CMK (cell line): ENCODE measurements around the genes VCAM1 and EEIG2.

DNA sequence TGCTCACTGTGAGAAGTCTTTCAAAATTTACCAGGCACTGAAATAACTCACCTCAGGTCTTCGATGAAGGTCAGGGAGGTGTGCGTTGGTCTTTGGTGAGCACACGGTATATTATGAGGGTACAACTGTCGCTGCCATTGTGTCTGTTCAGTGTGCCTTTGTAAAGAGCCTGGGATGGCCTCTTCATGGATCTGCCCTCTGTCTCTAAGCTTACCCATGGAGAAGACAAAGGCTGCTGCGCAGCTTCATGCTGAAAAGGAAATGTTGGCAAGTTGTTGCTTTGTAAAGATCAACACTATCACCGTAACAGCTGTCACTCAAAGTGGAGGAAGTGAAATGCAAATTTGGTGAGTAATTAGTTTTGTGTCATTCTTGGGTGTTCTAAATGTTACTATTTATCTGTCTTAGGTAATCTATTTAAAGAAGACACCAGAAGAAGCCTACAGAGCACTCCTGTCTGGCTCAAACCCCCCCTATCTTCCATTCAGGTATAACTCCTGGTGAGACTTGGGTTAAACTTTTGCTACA, 71.6 kb downstream of the CDC14A start:
- RRBS, result no CpG with 5 or more reads among the region's 6 CpGs

GRCh38 chr1:100682307-100682662, 37.3 kb upstream of the VCAM1 start:
- RRBS, result no CpG with 5 or more reads among the region's 12 CpGs

GRCh38 chr1:100719259-100719908, at the start of gene VCAM1:
Gene VCAM1, plus strand, starts transcription at chr1:100719742.
- RRBS, result no CpG with 5 or more reads among the region's 8 CpGs

- RRBS, result no CpG with 5 or more reads among the region's 2 CpGs
Measured at GRCh38 chr1:101002562-101003032, 23.0 kb downstream of the DPH5 start.

- RRBS, result no CpG with 5 or more reads among the region's 2 CpGs
Measured at GRCh38 chr1:101388532-101389341, 151.9 kb downstream of the S1PR1 start.

DNA sequence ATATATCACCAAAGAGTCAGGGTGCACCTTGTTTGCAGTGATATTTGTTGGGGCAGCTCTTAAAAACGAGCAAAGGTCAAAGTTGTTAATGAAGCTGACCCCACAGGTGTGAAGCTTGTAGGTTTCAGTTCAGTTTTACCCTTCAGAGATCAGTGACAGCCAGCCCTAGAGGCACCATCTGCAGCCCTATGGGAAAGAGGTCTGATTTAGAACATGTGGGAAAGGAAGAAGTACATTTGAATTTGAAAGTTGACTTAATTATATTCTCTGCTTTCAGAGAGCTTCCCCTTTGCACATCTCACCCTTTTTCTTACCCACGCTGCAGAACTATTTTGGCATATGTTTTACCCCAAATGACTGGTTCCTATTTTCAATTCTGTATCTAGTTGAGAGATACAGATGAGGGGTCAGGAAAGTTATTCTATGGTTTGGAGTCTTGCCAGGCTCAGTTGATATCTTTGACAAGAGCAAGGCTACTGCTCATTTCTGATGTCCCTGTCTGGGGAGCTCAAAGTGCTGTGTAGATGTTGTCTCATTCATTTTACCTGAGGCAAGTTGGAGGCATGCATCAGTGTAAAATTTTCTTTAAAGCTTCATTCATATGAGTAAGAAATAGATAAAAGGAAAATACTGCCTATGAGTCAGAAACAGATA, 171.0 kb downstream of the S1PR1 start:
- RRBS, result no CpG with 5 or more reads among the region's 2 CpGs

DNA sequence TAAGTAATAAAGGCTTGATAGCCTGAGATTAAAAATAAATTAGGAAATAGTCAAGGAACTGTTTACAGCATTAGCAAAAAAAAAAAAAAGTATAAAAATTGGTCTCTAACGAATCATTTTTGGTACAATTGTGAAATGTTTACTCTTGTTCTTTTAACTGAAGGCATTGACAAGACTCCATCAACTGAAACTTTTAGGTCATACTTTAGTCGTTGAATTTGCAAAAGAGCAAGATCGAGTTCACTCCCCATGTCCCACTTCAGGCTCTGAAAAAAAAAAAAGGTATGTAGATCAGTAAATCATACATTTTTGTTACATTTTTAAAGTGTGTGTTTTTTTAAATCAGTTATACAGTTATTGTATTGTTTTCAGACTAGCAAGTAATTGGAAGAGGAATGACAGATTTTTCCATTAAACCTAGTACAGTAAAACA, 8.1 kb downstream of the RNPC3 start:
- RRBS, result no CpG with 5 or more reads among the region's 3 CpGs

GRCh38 chr1:106998249-106999062, 58.0 kb upstream of the PRMT6 start:
- RRBS, result no CpG with 5 or more reads among the region's 3 CpGs

DNA sequence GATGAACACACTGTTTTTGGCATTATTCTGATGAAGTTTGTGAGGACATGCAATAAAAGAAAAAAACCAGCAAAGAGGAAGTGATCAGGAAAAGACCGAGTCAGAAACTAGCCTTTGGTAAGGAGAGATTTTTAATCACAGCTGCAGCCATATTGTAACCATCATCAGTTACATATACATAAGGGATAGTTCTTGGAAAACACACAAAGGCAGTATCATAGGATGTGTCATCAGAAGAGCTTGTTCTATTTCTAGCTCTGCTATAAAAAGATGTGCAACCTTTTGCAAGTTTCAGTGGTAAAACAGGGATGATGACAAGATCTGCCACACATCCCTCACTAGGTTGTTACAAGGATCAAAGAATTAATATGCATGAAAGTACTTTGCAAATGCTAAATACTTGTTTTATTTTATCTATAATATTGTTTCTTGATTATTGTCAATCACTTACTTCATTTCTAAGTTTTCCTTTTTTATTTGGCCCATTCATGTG, 342.0 kb downstream of the VAV3 start:
- RRBS, result no CpG with 5 or more reads among the region's 1 CpG

GRCh38 chr1:107896898-107897198, 68.1 kb downstream of the VAV3 start:
- RRBS, result no CpG with 5 or more reads among the region's 1 CpG

DNA sequence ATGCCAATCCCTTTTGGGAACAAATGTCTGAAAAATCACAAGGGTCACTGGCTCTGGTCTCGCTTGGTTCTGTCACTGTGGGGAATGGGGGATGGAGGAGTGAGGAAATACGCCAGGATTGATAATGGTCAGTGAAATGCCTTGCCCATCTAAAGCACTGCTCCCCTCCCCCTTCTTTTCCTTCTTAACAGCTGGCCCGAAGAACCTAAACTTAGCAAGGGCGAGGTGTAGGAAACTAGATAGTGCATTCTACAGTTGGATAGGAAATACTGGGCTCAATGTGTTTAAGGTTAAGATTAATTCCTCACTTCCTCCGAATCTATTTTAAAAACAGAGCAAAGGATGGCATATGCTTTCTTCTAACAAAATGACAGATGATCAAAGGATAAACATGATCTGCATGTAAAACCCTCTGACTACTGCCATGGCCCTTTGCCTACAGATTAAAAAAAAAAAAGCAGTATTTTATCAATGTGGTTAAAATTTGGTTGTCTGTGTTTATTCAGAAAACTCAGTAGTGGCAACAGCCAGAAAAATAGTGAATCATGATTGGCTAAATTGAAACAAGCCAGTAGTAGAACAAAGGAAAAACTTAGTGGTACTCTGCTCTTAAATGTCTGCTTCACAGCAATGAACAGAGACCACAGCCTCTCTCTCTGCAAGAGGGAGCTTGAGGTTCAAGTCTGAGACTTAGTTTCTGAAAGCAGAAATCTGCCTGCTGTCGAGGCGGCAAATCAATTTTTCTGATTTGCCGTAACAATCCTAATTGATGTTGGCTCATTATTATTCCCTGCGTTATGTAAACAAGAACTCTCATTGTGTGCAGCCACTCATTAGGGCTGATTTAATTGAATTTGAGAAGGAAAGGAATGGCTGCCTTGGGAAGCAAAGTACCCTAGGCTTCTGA, 86.2 kb upstream of the VAV3 start:
- RRBS, result no CpG with 5 or more reads among the region's 9 CpGs

DNA sequence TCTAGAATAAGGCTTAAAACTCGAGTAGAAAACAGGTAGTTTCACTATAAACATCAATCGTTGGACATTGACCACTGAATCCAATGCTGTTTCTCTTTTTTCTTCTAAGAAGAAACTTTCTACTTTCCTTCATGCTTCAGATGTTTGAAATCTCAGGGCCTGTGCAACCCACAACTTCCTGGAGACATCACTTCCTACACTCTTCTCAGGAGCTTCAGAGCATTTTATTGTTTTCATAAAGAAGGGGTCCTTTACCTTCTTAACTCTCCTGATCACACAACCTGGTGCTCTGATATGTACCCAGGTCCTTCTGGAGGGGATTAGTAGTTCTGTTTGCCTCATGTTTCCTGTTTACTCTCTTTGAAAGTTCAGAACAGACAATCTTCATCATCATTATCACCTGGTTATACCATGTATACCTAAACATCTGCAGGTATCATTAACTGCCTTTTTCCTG, 113.0 kb upstream of the VAV3 start:
- RRBS, result no CpG with 5 or more reads among the region's 2 CpGs

DNA sequence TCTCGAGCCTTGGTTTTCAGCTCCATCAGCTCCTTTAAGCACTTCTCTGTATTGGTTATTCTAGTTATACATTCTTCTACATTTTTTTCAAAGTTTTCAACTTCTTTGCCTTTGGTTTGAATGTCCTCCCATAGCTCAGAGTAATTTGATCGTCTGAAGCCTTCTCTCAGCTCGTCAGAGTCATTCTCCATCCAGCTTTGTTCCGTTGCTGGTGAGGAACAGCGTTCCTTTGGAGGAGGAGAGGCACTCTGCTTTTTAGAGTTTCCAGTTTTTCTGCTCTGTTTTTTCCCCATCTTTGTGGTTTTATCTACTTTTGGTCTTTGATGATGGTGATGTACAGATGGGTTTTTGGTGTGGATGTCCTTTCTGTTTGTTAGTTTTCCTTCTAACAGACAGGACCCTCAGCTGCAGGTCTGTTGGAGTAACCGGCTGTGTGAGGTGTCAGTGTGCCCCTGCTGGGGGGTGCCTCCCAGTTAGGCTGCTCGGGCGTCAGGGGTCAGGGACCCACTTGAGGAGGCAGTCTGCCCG, 33.5 kb downstream of the SLC25A24 start:
- RRBS, result no CpG with 5 or more reads among the region's 9 CpGs

DNA sequence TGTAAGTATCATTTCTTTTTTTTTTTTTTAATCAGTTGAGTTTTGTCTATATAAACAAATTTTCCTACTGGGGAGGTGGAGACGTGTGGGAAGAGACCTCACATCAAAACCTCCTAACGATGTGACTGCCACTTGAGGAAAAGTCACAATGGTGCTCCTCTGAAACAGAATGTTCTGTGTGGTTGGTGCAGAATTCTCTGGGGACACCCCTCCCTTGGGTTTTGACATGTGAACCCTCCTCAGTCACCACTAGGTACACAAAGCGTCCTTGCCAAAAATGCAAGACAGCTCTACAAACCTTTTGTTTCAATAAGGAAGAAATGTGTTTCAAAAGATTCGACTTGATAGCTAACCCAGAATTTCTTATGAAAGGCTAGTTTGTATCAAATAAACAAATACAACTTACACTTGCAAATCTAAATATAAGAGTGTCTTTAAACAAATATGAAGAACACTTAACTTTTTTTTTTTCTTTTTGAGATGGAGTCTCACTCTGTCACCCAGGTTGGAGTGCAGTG, 9.4 kb downstream of the SLC25A24 start:
- RRBS, result no CpG with 5 or more reads among the region's 4 CpGs

DNA sequence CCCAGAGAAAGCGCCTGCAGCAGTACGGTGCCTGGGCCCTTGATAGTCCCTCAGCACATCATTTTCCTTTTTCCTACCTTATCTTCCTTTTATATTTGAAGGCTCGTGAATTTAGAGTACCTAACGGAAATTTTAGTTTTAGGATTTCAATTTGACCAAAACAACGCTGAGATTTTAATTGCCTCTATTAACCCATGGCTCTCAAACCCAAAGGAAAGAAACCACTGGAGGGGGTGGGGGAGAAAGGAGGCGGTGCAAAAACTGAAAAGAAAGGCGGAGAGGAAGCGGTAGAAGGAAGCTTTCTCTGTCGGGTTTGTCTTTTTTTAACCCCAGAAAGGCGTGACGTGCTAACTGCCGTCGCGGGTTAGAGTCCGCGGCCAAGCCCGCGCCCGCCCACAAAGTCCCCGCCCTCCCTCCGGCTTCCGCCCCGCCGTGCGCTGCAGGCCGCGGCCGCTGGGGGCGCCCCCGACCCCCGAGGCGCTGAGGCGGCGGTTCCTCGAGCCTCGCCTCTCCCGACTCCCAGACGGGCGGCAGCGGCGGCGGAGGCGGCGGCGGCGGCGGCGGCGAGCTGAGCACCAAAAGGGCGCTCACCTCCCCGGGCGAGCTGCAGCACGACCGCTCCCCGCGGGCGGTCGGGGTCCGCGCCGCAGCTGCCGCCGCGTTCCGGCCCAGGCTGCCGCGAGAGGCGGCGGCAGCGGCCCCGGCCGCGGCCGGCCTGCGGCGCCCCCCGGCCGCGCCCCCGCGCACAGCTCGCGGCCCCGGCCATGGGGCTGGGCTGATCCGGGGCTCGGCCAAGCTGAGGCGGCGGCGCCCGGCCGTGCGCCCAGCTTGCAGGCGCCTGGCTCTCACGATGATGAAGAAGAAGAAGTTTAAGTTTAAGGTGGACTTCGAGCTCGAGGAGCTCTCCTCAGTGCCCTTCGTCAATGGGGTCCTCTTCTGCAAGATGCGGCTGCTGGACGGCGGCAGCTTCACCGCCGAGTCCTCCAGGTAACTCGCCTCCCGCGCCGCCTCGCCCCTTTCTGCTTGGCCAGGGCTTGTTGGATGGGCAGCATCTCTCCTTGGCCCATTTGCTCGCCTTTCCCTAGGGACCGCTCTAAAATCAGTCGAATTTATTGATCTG, at the start of gene EEIG2:
Gene EEIG2 (plus strand): TSS at position 522 of the 1,120 bp plus-strand sequence.
- RRBS, result 1% methylated on average over 21 of the region's 110 CpGs

DNA sequence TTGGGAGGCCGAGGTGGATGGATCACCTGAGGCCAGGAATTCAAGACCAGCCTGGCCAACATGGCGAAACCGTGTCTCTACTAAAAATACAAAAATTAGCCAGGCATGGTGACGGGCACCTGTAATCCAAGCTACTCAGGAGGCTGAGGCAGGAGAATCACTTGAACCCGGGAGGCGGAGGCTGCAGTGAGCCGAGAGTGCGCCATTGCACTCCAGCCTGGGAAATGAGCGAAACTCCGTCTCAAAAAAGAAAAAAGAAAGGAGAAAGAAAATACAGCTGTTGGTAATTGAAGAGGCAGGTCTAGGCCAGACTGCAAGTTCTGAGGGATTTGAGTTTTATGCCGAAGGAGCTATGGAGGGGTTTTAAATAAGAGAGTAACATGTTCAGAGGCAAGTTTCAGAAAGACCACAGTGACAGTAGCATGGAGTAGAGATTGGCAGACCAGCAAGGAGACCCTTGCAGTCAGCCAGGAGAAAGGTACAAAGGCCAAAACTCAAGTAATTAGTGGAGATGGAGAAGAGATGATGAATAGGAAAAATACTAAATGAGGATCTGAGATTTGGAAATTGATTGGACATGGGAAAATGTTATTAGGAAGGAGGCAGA, 38.9 kb downstream of the HENMT1 start:
- RRBS, result no CpG with 5 or more reads among the region's 11 CpGs

- RRBS, result no CpG with 5 or more reads among the region's 6 CpGs
Measured at GRCh38 chr1:108693239-108693453, 1.0 kb downstream of the PRPF38B start.

DNA sequence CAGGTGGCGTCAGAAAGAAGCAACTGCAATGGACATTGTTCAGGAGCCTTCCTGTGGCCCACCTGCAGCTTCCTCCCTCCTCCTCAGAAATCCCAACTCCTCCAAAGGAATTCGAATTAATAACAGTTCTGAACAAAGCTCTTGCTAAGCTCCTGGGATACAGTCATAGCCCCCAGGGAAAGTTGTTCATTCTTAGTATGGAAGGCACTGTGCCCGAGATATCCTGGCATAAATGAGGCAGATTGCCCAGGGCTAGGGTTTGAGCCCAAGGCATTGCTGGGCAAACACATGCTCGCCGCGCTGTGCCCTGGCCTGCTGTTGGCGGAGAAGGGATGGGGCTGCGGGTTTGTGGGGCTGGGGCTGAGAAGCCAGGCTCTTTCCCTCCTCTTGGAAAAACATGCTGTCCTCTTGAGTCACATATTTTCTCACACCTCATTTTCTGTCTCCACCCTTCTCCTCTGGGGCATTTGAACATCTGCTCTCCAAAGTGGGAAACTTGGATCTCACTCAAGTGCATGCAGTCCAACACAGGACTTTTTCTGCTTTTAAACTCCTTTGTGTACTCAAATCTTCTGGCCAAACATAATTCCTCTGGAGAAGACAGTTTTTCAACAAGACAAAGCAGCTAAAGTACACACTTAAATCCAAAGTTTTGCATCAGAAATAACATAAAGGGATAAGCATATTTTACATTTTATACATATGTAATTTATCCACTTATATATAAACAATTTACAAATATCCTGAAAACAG, 28.4 kb downstream of the AKNAD1 start:
- RRBS, result no CpG with 5 or more reads among the region's 8 CpGs

GRCh38 chr1:108852068-108852521, 4.8 kb downstream of the AKNAD1 start:
- RRBS, result no CpG with 5 or more reads among the region's 5 CpGs

DNA sequence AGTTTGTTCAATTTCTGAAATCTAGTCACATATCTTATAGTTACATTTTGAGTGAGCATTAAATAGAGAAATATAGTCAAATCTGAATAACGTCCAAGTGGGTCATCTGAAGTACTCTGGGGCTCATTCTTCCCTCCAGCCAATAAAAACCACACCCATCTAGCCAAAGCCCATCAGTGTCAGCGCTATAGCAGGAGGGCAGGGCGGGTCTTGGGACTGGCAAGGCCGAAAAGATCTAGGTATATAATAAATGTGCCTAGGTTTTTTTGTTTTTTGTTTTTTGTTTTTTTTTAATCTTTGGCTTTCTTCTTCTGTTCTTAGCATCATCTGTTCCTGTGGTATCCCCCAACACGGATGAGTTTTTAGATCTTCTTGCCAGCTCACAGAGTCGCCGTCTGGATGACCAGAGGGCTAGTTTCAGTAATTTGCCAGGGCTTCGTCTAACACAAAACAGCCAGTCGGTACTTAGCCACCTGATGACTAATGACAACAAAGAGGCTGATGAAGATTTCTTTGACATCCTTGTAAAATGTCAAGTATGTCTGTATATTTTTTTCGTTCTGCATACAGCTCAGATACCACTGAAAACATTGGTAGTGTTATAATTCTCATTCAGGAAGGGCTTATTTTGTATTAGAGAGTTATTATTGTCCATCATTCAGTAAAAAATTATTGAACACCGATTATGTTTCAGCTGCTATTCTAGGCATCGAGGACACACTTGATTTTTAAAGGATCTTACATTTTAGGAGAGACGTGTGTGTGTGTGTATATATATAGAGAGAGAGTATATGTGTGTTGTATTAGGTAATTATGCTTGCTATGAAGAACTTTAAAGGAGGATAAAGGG, 39.4 kb downstream of the CLCC1 start:
- RRBS, result no CpG with 5 or more reads among the region's 13 CpGs